Fallopian tube (tissue), 1 donor: Measurements from ENCODE around the genes MANEA and SIM1.

DNA sequence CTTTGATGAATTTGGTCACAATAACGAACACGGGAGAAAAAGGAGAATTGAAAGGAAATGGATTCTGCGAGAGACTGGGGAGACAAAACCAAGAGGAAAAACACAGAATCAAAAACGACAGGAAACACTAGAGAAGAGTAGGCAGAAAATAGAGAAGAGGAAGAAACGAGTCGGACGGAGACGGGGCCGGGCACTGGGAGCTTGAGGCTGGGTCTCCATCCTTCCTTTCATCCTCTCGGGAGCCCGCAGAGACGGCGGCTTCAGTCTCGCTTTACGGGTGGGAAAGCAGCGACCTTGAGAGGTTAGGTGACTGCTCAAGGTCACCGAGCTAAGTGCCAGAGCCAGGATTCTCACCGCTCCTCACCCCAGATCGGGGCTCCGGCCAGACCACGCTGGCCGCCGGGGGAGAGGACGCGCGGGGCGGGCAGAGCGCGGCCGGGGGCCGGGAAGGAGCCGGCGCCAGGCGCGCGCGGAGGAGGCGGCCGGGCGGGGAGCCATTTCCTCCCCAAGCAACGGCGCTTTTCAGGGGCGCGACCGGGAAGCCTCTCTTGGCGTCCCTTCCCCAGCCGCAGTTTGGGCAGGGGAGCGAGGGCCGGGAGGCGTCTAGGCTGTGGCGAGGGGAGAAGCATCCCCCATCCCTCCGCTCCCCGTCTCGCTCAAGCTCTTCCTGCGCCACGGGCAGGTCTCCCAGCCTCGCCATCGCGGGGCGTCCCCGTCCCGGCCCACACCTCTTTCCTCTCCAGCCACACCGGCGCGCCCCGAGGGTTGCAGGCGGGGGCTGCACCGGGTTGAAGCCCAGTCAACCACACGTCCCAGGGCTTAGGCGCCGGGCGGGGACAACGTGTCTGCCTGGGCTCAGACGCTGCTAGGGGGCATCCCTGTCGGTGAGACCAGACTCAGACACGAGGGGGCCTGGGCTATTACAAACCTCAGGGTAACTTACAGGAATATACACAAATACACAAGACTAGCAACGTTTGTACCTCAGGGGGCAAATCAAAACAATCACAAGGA is 24.1 kb upstream of the MAP3K7 start:
- PRO-cap, result bidirectional peak, plus-strand start at position 385 of the sequence, minus-strand start at position 401 of the sequence

- PRO-cap, result no peak
Observed at GRCh38 chr6:94942014-94942583, 635.2 kb upstream of the MANEA start.

GRCh38 chr6:95574688-95575300 is 2.5 kb upstream of the MANEA start:
- PRO-cap, result no peak

- PRO-cap, result bidirectional peak, plus-strand start at chr6:95577536, minus-strand start at chr6:95577418
Observed at GRCh38 chr6:95577200-95578353, at the start of gene MANEA. TSS of gene MANEA (plus strand) at chr6:95577535.

GRCh38 chr6:95758219-95758805 is 181.0 kb downstream of the MANEA start:
- PRO-cap, result no peak

- PRO-cap, result no peak
Observed at GRCh38 chr6:96578076-96578386, 15.1 kb downstream of the FHL5 start.

GRCh38 chr6:96694551-96695084 is 131.7 kb downstream of the FHL5 start:
- PRO-cap, result no peak

DNA sequence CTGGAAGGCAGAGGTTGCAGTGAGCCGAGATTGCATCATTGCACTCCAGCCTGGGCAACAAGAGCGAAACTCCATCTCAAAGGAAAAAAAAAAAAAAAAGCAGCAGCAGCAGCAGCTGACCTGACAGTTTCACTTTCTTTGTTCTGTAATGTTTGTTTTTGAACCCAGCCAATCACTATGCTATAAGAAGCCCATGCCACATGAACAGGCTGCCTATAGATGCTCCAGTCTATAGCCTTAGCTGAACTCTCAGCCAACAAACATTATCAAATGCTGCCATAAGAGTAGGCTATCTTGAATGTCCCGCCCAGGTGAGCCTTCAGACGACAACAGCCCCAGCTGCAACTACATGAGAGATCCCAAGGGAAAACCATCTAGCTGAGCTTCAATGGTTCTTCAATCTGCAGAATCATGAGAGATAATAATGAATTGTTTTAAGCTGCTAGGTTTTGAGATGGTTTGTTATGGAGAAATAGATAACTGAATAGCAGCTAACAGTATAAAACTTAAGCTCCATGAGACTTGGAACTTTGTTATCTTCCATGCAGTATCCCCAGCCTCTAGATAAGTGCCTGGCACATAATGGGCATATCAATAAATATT is 12.3 kb downstream of the NDUFAF4 start:
- PRO-cap, result no peak

GRCh38 chr6:96925106-96925380 is 515 bp downstream of the KLHL32 start:
- PRO-cap, result bidirectional peak, plus-strand start at chr6:96925293, minus-strand start at chr6:96925166

DNA sequence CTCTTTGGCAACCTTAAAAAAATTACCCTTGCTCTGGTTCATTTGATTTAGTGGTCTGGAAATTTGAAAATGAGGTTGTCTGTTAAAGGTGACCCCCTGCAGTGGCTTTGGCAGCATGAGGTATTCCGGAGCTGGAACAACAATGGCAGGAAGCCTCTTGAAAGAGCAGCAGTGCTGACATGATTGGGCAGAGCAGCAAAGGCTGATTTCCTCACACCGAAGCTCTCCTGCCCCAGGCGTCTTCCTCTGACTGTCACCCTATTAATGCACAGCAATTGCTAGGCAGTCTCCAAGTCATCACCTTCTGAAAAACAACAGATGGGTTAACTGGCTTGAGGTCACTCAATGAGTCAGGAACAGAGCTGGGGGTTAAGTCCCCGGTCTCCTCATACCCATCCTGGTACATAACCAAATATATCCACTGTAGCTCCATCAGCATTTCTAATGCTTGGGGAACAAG is 241.8 kb upstream of the MMS22L start:
- PRO-cap, result no peak

- PRO-cap, result bidirectional peak, plus-strand start at chr6:99349754, minus-strand start at chr6:99349652; bidirectional peak, plus-strand start at chr6:99350171, minus-strand start at chr6:99349964
Observed at GRCh38 chr6:99349717-99350318, 344 bp upstream of the FAXC start.

GRCh38 chr6:99405810-99406361 is 11.9 kb upstream of the COQ3 start:
- PRO-cap, result no peak

DNA sequence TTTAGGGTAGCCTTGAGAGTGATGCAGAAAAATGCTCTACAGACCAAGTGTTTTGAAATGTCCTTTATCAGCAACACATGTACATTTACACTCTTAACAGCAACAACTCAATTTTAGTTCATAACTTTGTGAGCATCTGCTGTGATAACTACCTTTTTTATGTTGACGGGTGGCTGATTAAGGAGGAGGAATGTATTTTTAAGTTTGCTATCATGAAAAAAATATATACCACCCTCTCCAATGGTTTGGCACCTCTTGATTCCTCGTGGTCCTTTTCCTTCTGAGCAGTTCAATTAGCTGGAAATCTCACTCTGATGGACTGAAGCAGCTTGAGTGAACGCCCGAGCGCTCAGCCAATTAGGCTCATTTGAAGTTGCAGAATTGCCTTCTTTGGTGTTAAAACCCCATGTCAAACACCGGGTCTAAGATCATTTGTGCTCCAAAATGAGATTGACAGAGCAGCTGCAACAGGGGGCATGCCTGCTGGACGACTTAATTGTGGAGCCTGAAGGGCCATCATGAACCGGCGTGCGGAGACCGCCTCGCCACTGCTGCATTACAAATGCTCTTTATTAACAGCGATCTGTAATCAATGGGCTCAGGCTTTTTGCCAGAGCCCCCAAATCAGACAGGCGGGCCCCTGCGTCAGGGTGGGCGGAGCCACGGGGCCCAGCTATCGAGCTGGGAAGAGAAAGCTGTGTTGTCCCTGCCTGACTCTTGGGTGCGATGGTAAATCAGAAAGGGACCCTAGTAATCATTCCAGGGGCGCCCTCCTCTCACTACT is 183.4 kb downstream of the SIM1 start:
- PRO-cap, result no peak

DNA sequence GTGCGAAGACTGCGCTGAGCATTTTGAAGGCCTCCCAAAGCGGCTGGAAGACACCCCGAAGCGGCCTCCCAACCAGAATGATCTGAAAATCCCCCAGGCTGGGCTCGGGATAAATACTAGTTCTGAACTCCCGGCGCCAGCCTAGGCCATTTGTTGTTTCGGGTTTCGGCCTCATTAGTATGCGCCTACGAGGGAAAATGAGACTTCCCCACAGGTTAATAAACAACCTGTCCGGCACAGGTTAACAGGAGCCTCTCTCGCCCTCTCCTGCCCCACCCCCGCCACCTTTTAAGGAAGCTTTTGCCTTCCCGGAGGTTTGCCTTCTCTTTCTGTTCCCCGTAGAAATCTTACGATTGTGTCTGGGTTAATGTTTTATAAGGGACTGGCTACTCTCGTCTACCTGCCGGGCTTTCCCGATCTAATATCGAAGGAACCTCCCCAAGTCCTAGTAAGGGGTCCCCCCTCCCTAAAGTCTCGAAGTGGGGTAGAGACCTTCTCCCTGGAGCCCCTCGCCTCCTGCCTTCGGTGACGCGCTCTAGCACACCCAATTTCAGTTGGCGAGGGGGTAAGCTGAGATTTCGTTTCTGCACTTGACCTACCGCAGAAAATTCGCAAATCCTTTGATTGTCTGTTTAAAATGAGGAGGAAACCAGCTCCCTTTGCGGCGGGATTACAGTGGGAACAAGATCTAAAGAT is 8.8 kb downstream of the SIM1 start:
- PRO-cap, result no peak

DNA sequence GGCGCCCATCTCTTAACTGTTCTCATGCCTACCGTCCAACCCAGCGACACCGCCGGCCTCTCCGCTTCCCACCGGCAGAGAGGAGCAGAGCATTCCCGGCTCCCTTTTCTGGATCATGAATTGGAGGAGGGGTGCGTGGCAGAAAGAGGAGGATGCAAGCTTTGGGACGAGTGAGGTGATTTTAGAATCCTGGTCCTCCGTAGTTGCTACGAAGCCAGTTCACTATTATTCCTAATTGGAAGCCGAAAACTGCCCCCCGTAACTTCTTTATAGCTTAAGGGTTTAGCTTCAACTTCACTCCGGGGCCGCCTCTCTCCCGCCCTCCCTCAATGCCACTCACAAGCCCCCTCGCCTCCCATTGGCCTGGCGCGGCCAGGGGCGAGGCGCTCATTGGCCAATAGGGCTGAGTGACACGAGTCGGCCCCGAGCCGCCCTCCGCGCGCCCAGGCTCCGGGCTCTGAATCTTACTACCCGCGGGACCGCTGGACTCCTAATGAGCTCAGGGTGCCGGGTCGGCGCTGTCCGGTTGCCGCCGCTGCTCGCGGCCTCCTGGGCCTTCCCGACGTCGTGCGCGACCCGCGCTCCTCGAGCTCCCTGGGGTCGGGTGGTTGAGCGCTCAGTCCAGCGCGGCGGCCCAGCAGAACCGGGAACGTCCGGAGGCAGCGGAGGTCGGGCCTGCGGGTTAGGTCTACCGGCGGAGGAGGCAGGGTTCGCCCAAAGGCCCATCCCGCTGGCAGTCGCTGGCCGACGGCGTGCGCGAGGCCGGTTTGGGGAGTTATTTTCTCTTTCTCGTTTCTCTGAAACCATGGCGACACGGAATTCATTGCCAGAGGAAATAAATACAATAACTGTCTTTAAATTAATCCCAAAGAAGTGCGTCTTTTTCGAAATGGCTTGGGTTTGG is at the start of gene SIM1:
SIM1 (minus strand) TSS at position 276 of the 904 bp plus-strand sequence.
- PRO-cap, result no peak

DNA sequence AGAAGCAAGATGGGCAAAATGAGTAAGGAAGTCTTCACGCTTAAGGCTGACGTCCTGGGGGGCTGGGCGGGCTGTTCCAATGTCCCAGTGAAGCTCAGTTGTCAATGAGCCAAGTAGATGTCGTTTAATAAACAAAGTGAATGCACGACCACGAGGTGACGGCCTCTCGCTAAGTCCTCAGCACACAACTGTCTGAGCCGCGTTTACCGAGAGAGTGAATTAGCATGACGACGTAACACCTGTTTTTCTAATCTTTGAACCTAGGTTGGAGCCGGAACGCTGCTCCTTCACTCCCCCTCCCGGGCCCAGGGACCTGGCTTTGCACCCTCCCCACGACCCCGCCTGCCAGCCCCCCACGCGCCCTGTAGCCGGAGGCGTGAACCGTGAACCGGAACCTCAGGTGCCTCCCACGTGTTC is 2.2 kb upstream of the SIM1 start:
- PRO-cap, result no peak

GRCh38 chr6:100793977-100794381 is 87.2 kb downstream of the ASCC3 start:
- PRO-cap, result no peak

DNA sequence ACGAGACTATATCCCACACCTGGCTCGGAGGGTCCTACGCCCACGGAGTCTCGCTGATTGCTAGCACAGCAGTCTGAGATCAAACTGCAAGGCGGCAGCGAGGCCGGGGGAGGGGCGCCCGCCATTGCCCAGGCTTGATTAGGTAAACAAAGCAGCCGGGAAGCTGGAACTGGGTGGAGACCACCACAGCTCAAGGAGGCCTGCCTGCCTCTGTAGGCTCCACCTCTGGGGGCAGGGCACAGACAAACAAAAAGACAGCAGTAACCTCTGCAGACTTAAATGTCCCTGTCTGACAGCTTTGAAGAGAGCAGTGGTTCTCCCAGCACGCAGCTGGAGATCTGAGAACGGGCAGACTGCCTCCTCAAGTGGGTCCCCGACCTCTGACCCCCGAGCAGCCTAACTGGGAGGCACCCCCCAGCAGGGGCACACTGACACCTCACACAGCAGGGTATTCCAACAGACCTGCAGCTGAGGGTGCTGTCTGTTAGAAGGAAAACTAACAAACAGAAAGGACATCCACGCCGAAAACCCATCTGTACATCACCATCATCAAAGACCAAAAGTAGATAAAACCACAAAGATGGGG is 369.9 kb downstream of the HACE1 start:
- PRO-cap, result no peak

- PRO-cap, result no peak
Observed at GRCh38 chr6:104640575-104641155, 219.1 kb downstream of the HACE1 start.

- PRO-cap, result no peak
Observed at GRCh38 chr6:104767326-104768253, 92.1 kb downstream of the HACE1 start.